Bronchus fibroblast of lung (primary cell): ENCODE measurements around a stretch of chr2.

DNA sequence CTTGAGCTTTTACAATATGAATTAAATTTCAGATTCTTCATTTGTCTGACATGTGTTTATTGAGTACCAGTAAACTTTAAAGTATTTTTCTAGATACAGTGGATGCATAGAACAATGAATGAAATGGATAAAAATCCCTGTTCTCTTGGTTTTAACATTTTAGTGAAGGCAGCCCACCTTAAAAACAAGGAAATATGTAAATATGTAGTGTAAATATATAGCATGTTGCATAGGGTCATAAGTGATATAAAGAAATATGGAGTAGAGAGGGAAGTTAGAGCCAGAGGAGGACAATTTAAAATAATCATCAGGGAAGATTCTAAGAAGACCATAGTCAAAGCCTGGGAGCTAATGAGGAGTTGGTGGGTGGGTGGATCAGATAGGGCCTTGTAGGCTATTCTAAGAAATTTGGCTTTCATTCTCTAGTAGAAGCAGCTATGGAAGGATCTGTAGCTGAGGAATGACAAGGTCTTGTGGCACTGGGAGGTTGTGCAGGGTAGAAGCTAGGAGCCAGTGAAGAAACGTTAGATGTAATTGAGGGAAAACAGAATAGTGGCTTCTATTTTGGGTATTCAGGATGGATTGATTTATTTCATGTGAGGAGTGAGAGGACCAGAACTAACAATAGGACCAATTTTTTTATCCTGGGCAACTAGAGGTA, 371.7 kb downstream of the PARD3B start:
- RAMPAGE, long total RNA = no peak

- RAMPAGE, long total RNA = no peak
Measured at GRCh38 chr2:204967464-204967670, 422.1 kb downstream of the PARD3B start.

GRCh38 chr2:205166628-205166925, 515.7 kb upstream of the NRP2 start:
- RAMPAGE, long total RNA = no peak

DNA sequence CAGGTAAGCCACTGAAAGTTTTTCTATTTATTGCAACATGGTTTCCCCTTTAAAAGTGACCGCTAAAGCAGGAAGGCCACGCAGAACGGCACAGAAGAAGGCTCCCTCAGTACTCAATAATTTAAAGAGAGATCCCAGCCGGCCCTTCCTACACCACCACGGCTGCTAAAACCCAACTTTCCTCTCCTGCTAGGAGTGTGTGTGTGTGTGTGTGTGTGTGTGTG, 972 bp downstream of the NRP2 start:
- RAMPAGE, long total RNA = no peak

GRCh38 chr2:205684842-205685253, 2.5 kb downstream of the NRP2 start:
- RAMPAGE, long total RNA = no peak

DNA sequence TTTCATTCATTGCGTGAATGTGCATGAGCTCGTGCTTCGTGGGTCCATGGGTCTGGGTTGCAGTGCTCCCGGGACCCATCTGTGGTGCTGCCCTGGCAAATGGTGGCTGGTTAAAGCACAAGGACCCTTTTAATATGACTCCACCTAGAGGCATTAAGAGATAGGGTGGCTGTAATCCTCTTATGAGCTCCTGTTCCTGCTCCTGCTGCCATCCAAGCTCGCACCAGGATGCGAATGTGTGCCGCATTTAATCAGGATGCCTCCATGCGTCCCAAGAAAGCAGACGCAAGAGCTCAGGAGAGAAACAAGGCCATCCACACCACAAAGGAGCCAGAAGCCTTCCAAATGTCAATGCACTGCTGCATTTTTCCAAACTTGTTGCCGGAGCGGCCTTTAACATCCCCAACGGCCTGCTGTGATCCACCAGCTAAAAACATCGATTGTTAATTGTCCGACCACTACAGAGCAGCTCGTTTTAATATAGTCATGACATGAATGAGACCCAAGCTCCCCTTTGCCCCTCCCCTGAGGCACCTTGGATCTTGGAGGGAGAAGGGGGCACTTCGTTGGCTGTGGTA, 39.2 kb downstream of the NRP2 start:
- RAMPAGE, long total RNA = no peak

GRCh38 chr2:205757607-205758188, 75.4 kb downstream of the NRP2 start:
- RAMPAGE, long total RNA = no peak

DNA sequence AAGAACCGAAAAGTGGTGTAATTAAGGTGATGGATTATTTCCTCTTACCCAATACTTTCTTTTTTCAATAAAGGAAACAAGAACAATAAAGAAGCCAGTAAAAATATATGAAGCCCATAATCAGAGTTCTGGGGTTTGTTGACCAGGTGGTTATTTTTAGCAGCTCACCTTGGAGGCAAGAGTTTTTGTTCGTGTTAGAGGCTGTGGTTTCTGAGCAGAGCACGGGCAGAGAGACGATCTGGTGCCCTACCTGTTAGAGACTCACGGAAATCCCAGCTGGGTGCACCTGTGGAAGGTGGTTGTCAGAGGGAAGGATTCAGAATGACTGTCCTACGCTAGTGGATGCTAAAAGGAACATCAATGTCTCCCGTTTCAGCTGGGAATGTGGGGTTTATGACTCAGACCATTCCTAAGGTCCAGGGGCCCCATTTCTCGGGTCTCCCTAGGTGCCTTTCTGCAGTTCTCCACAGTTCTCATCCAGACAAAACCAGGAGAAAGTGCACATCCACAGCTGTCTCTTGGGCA, 87.6 kb downstream of the NRP2 start:
- RAMPAGE, long total RNA = no peak

DNA sequence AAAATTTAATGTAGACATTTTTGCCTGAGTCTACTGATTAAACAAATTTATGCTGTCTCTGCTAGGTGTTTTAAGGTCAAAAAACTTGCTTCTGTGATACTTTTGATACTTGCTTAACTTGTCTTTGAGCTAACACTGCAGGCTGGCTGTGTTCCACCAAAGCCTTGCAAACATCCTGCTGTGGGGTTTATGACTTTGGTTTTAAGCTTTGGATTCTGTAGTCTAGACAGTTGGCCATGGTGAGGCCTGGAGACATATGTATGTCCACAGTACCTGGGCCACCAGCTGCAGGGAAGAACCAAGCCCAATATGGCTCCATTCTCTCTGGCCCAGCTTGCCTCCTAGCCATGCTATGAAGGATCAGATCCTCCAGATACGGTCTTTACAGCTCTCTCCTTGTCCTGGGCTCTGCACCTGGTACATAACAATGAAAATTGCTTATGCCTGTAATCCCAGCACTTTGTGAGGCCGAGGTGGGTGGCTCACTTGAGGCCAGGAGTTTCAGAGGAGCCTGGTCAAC, 113.8 kb downstream of the INO80D start:
- RAMPAGE, long total RNA = no peak

- RAMPAGE, long total RNA = no peak
Measured at GRCh38 chr2:206022796-206023037, 63.3 kb downstream of the INO80D start.

DNA sequence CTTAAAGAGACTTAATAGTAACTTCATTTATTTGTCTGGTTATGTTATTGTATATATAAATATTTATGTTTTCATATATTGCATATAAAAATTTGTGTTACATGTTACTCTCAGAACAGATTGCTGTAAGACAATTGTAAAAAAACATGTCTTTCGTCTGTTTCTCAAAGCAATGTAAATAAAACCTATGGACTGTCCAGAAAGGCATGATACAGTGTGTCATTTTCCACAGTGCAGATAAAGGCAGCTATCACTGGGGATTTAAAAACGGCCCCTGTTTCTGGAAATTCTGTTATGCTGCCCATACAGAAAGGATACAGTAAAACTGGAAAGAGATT, 649 bp upstream of the INO80D start:
- RAMPAGE, long total RNA = no peak

DNA sequence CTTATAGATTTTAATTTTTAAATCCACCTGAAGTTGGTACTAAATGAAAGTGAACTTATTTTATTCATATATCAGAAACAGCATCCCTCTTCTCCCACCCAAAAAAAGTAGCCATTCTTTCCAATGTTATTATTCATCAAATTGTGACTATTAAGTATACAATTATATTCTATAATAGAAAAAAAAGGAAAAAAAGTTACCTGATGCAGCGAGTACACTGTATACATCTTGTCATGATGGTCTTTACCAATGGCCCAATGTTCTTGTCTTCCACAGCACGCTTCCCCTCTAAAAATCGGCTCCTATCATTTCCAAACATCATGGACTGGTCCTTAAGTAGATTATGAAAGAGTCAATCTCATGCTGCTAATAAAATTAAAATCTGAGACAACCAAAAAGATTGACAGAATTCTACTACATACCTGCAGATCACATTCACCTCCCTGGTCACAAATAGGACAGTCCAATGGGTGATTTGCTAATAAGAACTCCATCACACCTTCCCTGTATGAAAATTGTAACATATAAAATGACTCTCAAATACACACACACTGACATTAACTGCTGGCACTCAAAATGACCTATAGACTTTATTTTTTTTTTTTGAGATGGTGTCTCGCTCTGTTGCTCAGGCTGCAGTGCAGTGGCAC, 11.8 kb downstream of the NDUFS1 start:
- RAMPAGE, long total RNA = no peak

- RAMPAGE, long total RNA = no peak
Measured at GRCh38 chr2:206149650-206149989, 9.6 kb downstream of the NDUFS1 start.

DNA sequence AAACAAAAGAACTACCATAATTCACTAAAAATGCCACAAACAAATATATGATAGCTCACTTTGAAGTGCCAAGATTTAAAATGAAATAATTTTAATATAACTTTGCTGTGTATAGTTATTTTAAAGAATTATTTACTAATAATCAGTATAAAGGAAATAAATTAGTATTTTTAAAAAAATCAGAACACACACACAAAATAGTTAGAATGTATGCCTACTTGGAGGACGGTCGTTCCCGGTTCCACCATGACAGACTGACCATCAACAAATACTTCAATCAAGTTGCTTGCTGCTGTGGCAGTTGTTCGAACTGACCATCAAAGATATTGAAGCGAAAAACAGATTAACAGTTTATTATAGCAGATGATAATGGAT, 7.1 kb downstream of the NDUFS1 start:
- RAMPAGE, long total RNA = no peak

- RAMPAGE, long total RNA = no peak
Measured at GRCh38 chr2:206411017-206411316, 32.4 kb upstream of the ADAM23 start.

DNA sequence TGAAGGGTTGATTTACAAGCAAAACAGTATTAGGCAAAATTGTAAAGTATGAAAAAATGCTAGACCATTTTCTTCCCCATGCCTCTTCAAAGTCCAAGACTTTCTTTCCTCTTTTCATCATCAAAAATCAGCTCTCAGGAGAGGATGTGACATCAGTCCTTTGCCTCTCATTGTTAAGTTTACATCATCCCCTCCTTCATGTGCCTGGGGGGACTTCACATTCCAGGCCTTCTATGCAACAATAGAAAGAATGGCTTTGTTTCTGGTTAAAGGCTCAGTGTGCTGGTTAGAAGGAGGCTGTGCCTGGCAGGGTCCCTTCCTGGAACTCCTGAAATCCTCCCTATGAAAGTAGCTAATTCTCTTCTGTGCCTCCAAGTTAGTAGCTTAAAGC, 68.7 kb downstream of the CPO start:
- RAMPAGE, long total RNA = no peak

GRCh38 chr2:207107443-207108112, 58.2 kb downstream of the KLF7 start:
- RAMPAGE, long total RNA = no peak

GRCh38 chr2:207156379-207156997, 9.3 kb downstream of the KLF7 start:
- RAMPAGE, long total RNA = no peak

DNA sequence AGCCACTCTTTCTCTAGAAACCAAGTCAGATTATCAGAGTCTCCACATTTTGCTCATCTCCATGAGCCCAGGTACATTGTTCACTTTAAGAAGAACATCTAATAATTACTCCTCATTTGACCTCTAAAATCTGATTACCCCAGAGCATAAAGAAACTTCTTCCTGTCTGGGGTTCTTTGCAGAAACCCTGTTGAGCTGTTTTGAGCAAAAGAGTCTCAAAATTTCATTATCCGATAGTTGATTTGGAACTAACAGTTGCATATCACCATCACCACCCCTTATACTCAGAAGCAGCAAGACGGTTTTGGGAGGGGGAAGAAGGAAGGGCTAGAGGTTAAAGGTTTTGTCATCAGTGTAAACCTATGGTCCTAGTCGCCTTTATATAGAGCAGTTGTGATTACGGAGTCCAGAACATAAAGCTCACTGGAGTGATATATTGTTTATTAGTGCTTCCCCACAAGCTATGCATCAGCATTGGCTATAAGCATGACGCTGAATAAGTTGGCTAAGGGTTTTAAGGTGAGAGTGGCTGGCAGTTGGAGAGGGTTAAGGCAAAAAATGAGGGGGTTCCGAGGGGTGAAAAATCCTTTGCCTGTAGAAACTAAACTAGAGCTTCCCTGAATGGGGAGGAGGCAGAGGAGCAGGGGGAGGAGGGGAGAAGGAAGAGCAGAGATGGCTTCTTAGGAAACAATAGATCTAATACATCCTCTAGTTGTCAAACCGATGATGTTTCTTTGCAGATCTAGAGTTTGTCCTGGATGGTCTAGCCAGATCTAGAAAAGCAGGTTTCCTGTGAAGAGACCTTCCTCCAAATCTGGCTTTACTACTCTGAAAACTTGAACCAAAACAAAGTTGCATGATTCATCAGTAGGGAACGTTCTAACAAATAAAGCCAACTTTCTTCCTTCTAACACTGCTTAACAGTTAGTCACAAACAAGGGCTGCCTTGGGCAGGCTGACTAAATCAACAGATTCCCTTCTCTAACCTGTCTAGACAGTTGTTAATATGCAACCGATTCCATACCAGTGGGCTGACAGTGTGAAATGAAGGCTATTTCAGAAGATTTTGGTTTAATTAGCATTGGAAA, 2.6 kb downstream of the KLF7 start:
- RAMPAGE, long total RNA = no peak

DNA sequence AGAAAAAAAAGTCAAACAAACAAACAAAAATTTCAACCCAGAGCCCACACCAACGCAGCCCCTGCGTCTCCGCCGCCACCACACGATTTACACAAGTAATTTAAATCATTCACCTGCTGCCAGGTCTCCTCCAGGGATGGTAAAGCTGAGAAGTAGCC, 515 bp downstream of the KLF7 start:
- RAMPAGE, long total RNA = no peak